Metanephros (tissue), 2 donors: ENCODE measurements around a stretch of chr19.

DNA sequence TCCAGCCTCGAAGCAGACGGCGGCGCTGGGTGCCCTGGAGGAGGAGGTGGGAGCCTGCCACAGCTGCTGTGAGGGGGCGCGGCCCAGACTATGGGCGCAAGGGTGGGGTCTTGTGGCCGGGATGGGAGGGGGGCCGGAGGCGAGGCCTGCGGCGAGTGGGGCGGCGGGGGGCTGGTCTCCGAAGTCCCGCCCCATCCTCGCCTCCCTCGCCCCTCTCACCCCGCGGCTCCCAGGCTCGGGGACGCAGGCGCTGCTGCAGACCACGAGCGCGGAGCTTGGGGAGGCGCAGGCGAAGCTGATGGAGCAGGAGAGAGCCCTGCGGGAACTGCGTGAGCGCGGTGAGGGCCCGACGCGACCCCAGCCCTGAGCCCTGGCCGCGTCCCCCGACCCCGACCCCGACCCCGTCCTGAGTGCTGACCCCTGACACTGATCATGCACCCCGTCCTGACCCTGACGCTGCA lies 25.6 kb downstream of the CLEC4M start:
- RAMPAGE, long total RNA, result no peak

GRCh38 chr19:7831414-7832079 lies 1.5 kb downstream of the EVI5L start:
- RAMPAGE, long total RNA, result no peak

DNA sequence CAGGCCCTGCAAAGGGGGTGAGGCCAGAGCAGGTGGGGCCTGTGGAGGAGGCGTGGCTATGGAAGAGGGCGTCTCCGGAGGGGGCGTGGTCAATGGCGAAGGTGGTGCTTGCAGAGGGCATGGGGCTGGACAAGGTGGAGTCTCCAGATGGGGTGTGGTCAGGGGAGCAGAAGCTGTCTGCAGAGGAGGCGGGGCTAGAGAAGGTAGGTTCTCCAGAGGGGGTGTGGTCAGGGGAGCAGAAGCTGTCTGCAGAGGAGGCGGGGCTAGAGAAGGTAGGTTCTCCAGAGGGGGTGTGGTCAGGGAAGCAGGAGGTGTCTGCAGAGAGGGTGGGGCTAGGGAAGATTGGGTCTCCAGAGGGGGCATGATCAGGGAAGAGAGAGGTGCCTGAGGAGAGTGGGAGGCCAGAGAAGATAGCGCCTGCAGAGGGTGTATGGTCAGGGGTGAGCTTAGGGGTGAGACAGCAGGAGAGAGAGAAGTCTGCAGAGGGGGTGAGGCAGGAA lies 3.4 kb downstream of the PRR36 start:
- RAMPAGE, long total RNA, result no peak

DNA sequence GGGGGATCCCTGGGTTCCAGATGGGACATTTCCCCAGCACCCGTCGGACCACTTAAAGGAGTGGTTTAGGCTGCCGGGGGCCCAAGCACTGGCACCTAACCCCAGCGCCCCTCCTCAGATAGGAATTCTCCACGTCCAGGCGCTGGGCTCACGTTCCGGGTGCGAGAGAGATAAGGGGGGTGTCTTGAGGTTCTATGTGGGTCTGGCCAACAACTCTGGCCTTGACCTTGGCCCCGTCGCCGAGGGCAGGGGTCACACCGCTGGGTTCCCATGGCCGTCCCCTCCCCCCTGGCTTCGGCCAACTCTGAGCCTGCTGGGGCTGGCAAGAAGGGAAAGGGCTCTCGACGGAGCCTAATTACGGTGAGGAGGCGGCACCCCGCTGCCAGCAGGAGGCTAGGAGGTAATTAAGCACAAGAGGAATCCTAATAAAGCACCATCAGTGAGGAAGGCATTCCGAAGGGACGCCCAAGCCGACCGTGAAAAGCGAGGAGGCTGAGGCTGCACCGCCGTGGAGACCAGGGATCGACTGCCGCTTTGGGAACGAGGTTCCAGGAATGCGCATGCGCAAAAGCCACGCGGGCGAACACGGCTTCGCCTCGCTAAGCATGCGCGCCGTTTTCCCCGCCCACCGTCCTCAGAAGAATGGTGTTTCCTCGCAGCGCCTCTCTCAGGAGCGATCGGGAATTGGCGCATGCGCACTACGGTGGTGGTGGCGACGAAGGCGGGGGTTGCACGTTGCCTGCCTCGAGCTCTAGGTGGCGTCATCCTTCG lies 505 bp upstream of the MAP2K7 start:
- RAMPAGE, long total RNA, result no peak

GRCh38 chr19:7909831-7910831 lies 4.5 kb upstream of the TGFBR3L start:
- RAMPAGE, long total RNA, result no peak

GRCh38 chr19:7919426-7919914 lies 668 bp upstream of the SNAPC2 start:
- RAMPAGE, long total RNA, result no peak

- RAMPAGE, long total RNA, result no peak
These were observed 725 bp upstream of the TIMM44 start for GRCh38 chr19:7943906-7944875.

GRCh38 chr19:7961988-7962841 lies 18.7 kb upstream of the TIMM44 start:
- RAMPAGE, long total RNA, result no peak

- RAMPAGE, long total RNA, result no peak
These were observed 22.6 kb downstream of the ELAVL1 start for GRCh38 chr19:7982558-7983493.

- RAMPAGE, long total RNA, result no peak
These were observed 1.8 kb upstream of the CCL25 start for GRCh38 chr19:8050751-8051104.

DNA sequence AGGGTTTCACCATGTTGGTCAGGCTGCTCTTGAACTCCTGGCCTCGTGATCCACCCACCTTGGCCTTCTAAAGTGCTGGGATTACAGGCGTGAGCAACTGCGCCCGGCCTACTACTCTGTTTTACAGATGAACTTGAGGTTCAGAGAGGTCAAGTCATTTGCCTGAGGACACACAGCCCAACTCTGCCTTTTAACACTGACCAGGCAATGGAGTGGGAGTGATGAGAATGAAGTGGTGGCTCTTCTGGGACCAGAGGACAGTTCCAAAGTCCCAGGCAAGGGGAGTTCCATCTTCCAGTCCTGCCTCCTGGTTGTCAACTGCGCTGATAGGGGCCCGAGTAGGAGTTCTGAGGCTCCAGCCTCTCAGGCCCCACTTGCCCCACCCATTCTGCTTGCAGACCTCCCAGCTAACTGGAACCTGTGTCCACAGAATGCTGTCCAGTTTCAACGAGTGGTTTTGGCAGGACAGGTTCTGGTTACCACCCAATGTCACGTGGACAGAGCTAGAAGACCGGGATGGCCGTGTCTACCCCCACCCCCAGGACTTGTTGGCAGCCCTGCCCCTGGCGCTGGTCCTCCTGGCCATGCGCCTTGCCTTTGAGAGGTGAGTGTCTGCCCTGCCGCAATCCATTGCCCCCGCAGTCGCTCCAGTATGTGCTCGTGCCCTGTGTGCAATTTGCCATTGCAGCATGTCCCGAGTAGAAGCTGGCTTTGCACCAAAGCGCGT lies 41.6 kb downstream of the CERS4 start:
- RAMPAGE, long total RNA, result no peak

DNA sequence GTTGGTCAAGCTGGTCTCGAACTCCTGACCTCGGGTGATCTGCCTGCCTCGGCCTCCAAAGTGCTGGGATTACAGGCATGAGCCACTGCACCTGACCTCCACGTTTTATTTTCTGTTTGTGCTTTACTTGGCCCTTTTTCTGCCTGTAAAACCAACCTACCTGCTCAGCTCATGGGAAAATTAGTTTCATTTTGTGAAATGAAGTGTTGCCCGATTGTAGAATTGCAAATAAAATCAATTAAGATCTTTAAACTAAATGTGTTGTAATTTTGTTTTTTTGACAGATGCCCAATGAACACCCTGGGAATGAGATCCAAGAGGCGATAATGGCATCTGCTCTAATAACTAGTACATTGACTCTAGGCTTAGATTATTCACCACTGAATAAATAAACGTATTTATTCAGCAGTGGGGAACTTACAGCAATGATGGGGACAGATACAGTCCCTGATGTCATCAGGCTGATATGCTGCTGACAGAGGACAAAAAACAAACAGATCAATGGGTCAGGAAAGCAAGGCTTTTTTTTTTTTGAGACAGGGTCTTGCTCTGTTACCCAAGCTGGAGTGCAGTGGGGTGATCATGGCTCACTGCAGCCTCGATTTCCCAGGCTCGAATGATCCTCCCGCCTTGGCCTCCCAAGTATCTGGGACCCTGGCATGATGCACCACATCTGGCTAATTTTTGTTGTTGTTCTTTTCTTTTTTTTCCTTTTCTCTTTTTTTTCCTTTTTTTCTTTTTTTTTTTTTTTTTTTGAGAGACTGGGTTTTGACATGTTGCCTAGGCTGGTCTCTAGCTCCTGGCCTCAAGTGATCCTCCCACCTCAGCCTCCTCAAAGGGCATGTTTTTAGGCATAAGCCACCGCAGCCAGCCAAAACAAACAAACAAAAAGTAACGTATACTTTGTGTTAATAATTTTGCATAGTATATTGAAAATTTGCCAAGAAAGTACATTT lies 2.0 kb upstream of the RAB11B start:
- RAMPAGE, long total RNA, result no peak

DNA sequence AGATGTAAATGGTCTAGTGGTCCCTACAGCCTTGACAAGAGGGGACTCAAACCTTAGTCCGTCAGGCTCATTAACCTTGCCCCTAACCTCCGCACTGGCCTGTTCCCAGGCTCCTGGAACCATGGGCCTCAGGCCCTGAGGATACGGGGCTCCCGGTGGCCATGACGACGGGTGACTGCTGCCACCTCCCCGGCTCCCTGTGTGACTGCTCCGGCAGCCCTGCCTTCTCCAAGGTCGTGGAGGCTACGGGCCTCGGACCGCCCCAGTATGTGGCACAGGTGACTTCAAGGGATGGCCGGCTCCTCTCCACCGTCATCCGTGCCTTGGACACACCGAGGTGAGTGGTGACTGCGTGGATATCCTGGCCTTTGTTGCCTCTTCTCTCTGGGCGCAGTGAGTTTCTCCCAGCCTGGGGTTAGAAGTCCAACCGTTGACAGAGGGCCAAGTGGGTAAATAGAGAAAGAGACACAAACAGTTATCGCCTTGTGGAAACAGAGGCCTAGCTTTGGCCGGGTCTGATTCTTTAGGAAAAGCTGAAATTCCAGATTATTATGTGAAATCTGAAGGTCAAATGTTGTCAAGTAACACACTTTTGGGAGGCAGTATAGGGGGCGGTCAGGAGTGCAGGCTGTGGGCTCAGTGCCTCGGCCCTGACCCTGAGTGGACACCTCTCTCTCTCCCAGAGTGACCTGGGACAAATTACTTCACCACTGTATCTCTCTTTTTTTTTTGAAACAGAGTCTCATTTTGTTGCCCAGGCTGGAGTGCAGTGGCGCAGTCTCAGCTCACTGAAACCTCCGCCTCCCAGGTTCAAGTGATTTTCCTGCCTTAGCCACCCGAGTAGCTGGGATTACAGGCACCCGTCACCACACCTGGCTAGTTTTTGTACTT lies 8.8 kb downstream of the MARCHF2 start:
- RAMPAGE, long total RNA, result no peak

GRCh38 chr19:8455242-8455875 lies 10.6 kb downstream of the HNRNPM start:
- RAMPAGE, long total RNA, result no peak

DNA sequence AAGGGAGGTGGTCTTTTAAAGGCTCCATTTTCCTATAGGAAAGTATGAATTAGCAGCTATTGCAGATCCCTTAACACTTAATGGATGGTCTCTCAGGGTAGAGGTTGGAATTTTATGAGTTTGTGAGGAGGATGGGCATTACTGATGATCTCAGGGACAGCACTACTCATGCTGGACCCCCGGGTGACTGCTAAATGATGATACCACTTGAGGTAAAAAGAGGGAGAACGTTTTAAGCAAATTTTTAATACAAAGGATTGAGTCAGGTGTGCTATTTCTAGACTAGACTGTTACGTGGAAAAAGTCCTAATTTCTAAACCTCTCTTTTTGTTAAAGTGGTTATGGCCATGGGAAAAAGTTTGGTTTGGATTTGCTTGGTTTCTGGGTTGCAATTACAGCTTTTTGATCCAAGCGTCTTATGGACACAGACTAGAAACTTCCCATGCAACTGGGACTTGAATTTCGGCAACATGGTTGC lies 15.5 kb downstream of the HNRNPM start:
- RAMPAGE, long total RNA, result no peak

- RAMPAGE, long total RNA, result no peak
These were observed 20.3 kb downstream of the HNRNPM start for GRCh38 chr19:8465073-8465536.

GRCh38 chr19:8511723-8512561 lies 2.0 kb downstream of the ZNF414 start:
- RAMPAGE, long total RNA, result no peak

DNA sequence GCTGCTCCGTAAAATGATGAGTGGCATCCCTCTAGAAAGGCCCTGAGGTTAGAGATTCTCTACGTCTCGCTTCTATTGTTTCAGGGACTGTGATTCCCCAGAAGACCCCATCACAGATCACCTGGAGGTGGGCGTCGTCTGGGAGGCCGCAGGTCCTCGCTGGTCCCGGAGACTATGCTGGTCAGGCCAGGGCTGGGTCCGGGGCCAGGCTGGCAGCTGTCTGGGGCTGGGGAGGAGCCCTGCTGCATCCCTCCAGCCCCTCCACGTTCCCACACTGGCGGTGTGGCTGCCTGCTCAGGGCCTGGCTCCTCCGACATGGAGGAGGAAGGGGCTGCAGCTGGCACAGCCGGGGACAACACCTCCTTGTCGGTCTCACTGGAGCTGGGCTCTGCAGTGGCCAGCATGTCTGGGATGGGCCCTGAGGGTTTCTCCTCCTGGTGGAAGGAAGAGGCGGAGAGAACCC lies 1.0 kb downstream of the ZNF414 start:
- RAMPAGE, long total RNA, result no peak

DNA sequence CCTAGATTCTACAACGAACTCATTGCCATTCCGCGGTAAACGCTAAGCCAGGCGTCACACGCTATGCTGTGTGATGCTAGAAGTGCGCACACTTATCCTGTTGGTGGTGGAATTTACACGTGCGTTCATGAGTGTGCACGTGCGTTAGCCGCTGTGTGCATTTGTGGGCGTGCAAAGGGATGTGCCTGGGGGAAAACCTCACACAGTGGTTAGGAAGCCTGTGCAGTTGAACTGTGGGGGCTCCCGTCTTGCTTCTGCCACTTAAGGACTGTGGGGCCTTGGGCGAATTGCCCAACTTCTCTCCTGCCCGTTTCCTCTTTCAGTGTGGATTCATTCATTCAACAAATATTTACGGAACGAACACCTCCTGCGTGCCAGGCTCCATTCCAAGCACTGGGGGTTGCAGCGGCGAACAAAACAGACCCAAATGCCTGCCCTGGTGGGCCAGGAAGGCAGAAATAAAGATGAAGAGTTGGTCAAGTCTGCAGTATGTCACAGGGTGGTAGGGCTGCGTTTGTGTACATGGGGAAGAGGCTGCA lies 7.8 kb downstream of the NFILZ start:
- RAMPAGE, long total RNA, result no peak

DNA sequence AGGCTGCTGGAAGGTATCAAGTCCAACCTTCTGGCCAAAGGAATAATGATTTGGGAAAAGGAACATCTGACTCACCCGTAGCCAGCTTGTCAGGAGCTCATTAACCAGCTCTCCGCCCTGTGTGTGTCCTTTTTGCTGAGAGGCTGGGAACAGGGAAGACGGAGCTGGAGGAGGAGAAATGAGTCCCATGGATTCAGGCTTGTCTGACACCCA lies 10.3 kb downstream of the ZNF558 start:
- RAMPAGE, long total RNA, result no peak